ENCODE data around the gene KIDINS220.

GRCh38 chr2:5693217-5694425, 1.4 kb downstream of the SOX11 start:
- RRBS, result 5% methylated on average over 15 of the region's 116 CpGs

DNA sequence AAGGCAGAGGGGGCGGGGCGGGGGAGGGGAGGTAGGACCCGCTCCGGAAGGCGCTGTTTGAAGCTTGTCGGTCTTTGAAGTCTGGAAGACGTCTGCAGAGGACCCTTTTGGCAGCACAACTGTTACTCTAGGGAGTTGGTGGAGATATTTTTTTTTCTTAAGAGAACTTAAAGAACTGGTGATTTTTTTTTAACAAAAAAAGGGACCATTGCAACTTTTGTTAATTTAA, 2.2 kb downstream of the SOX11 start:
- RRBS, result no CpG with 5 or more reads among the region's 7 CpGs

GRCh38 chr2:6921330-6921815, 4.2 kb downstream of the RNF144A start:
- RRBS, result no CpG with 5 or more reads among the region's 10 CpGs

DNA sequence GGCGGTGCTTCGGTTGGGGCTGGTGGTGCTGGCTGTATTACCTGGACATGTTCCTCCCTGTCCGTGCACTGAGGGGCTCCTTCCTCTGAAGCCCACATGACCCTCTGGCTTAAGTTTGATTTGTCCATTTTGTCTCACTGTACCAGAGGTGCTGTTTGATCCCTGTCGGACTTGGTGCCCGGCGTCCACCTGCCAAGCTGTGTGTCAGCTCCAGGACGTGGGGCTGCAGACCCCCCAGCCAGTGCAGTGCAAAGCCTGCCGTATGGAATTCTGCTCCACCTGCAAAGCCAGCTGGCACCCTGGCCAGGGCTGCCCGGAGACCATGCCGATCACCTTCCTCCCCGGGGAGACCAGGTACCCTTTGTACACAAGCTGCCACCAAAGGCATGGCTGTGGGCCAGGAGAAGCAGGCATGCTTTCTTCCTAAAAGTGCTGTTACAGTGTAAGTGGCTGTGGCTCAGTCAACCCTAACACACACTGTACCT, 103.2 kb downstream of the RNF144A start:
- RRBS, result no CpG with 5 or more reads among the region's 11 CpGs

- RRBS, result no CpG with 5 or more reads among the region's 6 CpGs
These were observed 105.3 kb downstream of the RNF144A start for GRCh38 chr2:7022428-7023025.

DNA sequence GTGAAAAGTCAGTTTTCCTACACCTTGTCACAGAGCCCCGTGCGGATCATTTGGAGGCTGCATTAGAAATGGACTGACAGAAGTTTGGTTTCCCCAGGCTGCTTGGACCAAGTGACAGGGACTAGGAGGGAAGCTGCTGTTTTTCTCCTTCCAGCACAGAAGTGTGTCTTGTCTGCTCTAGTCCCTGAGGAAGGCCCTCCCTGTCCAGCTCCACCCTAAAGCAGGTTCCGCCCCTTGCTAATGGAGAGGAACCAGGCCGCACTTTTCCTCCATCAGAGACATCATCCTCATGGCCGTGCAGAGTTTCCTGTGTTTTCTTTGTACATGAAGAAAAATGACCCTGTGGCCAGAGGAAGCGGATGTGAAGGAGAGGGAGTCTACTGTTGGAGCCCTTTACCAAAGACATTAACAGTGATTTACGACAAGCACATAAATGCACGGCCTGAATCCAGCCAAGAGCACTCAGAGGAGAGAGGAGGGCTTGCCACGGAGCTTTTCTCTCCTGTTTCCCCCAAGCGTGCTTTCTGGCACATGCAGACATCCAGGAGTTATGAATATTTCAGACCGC, 109.5 kb downstream of the RNF144A start:
- RRBS, result no CpG with 5 or more reads among the region's 11 CpGs

DNA sequence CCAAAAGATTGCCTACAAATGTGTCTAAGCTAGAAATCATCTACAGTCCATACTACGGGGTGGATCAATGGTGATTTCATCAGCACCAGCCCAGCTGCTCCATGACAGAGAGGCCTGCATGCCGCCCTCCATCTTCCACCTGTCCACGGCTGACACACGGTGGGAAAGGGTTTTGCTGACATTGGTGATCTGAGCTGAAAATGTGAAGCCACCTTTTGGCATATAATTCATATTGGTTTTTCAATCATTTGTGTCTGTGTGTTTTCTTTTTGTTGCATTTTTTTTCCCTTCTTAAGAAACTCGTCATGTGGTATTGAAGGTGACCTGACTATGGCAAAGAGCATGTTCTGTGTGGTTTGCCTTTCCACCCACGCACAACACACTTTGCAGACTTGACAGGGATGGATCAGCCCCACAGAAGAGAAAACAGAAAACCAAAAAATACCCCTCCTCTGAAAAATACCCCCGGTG, 533.1 kb downstream of the RNF144A start:
- RRBS, result no CpG with 5 or more reads among the region's 7 CpGs

DNA sequence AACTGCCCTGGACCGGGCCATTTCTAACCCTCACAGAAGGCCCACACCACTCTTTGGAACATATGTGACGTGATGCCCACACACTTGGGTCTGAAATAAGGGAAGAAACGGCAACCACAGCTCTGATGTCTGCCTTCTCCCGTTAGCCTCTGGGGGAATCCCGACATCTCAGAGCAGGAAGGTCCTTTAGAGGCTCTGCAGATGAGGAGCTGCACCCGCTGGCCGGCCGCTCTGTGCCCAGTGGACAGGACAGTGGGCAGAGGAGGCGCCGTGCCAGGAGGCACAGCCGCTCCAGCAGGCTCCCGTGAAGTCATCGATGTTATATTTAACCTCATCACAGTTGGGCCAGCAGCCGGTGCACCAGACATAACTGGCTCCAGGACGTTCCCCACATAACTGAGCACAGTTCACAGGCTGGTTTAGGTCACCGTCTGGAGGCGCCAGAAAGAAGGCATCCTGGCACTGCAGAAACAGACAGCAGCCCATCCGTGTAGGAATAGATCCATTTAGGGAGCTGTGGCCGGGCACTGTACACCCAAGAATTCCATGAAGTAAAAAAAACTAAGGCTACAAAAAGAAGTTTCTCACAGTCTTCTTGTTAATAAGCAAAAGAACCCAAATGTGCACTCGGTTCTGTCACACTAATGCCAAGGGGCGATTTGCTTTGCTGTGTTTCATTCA, 461.8 kb upstream of the ID2 start:
- RRBS, result 92% methylated on average over 1 of the region's 21 CpGs

DNA sequence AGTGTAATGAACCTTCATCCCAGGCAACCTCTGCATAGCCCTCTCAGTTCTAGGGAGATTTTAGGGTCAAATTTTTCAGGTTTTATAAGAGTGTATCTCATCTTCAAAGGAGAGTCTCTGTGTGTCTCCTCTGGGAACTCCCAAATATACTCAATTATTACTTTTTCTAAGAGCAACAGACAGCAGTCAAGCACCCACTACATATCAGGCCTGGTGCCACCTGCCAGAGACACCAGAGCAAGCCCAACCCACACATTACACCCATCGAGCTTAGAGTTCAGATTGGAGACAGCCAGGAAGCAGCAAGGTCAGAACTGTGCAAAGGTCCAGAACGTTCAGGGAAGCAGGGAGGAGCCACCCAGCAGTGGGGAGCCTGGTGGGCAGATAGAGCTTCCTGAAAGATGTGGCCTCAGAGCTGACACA, 440.7 kb upstream of the ID2 start:
- RRBS, result no CpG with 5 or more reads among the region's 2 CpGs

DNA sequence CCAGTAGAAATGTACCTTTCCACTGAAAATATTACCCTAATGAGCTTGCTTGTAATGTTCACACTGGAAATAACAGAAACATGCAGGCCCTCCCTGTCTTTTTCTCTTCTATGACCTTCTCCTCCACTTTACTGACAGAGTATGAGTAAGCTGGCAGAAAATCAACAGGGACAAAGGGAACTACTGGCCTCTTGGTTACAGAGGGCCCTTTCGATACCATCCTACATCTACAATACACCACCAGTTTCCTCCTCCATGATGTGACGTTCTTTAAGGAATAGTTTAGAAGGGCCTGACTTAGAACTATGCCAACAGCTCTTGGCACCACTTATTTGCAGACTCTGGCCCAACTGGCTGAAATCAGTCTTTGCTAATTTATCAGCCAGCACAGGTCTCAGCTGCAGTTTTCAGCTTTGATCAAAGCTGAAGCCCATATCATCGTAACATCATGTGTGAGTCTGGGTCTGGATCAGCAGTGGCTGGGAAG, 272.2 kb upstream of the ID2 start:
- RRBS, result no CpG with 5 or more reads among the region's 3 CpGs

GRCh38 chr2:8411642-8412028, 270.2 kb upstream of the ID2 start:
- RRBS, result no CpG with 5 or more reads among the region's 10 CpGs

DNA sequence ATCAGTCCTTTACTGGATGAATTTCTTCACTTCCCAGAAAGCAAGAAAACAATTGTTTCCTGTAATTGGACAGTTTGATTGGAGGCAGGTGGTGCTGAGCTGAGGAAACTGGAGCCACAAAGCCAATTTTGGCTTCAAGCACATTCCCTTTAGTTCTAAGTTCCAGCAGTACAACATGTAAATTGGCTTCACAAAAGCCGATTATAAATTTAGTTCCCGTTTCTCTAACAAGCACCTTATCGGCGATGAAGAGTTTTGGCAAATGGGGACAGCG, 190.6 kb upstream of the ID2 start:
- RRBS, result no CpG with 5 or more reads among the region's 5 CpGs

DNA sequence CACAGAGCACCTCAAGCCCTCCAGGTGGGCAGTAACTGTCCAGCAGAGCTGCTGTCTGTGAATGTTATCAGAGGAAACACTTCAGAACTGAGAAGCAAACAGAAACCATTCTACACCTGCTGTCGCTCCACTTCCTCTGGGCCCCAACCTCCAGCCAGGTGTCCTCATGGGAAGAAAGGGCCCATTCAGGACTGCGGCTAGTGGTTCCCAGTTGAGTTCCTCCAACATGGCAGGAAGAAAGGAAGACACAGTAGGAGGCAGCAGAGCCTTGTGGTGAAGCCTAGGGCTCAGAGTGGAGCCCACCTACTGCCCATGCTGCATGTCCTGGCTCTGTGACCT, 165.9 kb upstream of the ID2 start:
- RRBS, result no CpG with 5 or more reads among the region's 2 CpGs

DNA sequence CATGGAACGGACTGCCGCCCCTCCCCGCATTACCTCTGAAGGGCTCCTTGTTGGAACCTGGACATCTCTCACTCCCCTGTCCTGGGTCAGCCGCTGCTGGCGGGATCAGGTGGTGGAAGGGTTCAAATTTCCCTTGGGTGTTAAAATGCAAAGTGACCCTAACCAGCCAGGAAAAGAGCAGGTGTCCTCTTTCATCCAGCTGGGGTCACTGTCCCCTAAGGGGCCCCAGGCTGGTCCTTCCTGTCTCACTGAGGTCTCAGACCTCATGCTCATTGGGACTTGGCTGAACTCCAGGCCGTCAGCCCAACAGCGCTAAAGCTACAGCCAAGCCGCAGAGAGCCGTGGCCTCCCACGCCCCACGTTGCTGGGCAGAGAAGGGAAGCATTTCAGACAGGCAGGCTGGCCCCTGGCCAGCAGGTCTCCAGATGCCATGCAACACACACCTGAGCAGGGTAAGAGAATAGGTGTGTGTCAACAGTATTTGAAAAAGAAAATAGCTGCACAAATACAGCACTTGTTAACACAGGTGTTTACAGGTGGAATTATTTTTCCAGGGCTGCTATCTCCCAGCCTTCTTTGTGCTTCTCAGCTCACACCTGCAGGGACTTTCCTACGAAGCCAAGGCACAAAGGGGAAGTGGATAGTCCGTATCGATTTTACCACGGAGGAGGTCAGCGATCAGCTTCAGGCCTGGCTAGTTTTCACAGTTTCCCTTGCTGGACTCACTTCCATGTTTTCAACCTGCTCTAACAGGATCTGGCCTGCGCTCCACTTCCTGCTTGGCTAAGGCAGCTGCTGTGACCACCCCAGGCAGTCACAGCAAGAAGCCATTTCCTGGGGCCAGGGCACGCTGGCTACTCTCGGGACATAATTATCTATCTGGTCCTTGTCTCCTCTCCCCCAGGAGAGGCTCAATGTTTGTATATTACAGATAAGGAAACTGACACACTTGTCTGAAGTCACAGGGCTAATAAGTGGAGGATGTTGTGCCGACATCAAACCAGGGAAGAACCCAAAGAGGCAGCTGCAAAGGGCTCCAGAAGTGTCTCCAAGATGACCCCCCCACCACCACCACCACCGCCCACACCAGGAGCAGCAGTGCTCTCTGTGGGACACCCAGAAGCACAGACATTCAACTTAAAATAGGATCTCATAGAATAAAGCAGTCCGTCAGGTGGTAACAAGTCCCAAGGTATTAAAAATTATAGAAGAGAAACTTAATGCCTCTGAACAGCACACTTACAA, 156.0 kb upstream of the ID2 start:
- RRBS, result no CpG with 5 or more reads among the region's 22 CpGs

GRCh38 chr2:8550831-8551270, 131.0 kb upstream of the ID2 start:
- RRBS, result no CpG with 5 or more reads among the region's 13 CpGs

GRCh38 chr2:8625540-8626038, 56.3 kb upstream of the ID2 start:
- RRBS, result 93% methylated on average over 5 of the region's 13 CpGs

DNA sequence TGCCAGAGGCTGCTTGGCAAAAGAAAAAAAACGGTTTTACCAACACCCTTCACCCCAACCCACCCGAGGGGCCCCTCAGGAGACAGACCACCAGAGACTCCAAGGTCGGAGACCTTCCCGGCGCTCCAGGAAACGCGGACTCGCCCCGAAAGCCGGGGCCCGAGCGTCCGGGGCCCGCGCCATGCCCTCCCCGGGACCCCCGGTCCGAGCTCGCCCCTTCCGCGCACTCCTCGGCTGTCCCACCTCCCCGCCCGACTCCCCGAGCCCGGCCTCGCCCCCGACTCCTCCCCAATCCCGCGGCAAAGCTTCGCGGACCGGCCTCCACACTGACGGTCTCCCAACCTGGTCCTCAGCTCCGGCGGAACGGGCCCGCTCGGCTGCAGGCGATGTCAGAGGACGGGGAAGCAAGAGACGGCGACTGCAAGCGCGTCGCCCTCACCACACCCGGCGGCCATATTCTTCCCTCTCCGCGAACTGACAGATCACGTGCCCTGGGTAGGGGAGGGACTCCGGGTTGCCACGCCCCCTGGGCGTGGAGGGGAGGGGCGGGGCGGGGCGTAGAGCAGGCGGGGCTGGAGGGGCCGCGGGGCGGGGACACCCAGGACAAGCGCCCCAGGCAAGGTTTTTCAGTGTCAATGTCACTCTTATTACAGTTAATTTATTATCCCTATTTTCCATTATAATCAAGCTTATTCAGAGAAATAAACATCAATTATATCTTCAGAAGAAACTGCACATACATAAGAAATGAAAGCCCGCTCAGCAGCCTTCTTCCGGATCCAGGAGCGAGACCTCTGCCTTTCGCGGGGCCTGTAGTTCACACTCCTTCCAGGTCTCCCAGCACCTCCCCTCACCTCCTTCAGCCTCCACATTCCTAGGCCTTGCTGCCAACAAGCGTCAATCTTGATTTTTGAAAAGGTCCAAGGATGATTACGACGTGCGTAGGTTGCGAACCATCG, at the start of gene KIDINS220:
Gene KIDINS220 (minus strand): TSS at position 476 of the 959 bp plus-strand sequence.
- RRBS, result 1% methylated on average over 34 of the region's 73 CpGs

- RRBS, result no CpG with 5 or more reads among the region's 9 CpGs
These were observed 21.0 kb upstream of the KIDINS220 start for GRCh38 chr2:8858262-8859062.

GRCh38 chr2:9116381-9116685, 90.3 kb upstream of the ASAP2 start:
- RRBS, result no CpG with 5 or more reads among the region's 6 CpGs

DNA sequence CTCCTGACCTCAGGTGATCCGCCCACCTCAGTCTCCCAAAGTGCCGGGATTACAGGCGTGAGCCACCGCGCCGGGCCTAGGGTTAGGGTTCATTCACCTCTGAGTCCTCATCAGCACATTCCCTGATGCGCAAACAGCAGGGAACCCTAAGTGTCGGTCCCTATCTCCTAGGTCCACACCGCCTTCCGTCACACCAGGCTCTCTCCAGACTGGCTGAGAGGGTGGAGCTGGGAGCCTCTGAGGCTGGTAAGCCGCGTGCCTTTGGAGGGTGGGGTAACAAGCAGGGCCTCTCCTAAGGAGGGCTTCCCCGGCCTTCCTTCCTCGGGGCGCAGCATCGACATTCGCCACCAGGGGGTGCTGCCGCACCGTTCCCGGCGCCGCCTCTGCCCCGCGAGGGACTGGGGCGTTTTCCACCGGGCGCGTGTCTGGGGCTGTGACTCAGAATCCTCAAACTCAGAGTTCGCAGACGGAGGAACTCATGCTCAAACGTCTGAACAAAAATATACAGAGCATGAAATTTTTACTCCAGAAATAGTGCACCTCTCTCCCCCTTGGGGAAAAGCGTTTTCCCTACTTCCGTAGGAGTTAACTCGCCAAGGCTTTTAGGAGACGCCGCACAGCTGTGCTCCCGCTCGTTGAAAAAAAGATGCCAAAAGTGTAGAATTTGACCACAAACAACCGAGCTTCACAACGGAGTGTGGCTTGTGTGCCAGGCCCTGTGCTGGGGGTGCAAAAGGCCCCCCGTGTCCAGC, 63.9 kb upstream of the ASAP2 start:
- RRBS, result 1% methylated on average over 14 of the region's 41 CpGs